A172 (cell line): ENCODE measurements around the gene CTSO.

DNA sequence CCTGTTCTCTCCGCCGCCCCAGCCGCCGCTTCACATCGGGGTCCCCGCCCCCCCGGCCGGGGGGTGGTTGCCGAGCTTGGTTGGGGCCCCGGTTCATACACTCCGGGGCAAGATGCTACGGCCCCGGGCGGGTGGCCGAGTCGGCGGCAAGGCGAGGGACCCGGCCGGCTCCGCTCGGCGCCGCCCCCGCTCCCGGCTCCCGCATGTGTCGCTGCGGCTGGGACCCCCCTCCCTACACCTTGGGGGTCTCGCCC, 525 bp downstream of the FBXW7 start:
- RAMPAGE, long total RNA, result no peak

- RAMPAGE, long total RNA, result no peak
Observed at GRCh38 chr4:152665497-152666641, 13.9 kb downstream of the TMEM154 start.

DNA sequence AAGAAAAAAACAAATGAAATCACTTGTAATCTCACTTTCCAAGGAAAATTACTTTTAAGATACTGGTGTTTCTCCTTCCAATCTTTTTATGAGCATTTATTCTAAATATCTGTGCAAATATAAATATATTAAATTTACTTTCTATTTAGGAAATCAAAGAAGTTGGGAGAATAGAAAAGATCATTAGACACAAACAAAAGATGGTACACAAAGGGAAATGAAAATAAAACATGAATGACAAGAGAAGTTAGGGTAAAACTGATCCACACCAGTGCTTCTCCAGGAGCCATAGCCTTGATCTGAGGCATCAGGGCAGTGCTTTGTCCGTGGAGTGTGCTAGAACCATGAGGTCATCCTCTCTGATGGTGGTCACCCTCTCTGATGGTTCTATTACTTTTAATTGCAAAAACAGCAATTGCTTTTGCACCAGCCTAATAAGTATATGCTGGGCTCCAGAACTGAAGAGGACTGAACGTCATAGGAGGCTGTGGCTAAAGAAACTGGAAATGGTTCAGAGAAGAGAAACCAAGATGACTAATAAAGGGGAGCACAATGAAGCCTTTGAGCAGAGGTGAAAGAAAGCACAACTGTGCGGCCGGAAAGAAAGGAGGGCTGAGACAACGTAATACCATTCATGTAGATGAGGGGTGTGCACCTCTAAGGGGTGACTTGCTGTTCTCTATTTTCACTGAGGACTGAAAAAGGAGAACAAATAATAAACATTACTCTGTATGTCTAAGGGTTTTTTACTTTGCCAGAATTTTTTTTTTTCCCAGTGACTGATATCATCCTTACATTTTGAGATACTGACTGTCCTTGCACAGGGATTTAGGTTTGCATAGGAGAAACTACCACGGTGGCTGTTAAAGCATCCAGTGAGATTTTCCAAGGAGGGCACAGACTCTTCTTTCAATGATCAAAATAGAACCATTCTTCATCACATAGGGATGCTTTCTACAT, 17.0 kb upstream of the TMEM154 start:
- RAMPAGE, long total RNA, result no peak

DNA sequence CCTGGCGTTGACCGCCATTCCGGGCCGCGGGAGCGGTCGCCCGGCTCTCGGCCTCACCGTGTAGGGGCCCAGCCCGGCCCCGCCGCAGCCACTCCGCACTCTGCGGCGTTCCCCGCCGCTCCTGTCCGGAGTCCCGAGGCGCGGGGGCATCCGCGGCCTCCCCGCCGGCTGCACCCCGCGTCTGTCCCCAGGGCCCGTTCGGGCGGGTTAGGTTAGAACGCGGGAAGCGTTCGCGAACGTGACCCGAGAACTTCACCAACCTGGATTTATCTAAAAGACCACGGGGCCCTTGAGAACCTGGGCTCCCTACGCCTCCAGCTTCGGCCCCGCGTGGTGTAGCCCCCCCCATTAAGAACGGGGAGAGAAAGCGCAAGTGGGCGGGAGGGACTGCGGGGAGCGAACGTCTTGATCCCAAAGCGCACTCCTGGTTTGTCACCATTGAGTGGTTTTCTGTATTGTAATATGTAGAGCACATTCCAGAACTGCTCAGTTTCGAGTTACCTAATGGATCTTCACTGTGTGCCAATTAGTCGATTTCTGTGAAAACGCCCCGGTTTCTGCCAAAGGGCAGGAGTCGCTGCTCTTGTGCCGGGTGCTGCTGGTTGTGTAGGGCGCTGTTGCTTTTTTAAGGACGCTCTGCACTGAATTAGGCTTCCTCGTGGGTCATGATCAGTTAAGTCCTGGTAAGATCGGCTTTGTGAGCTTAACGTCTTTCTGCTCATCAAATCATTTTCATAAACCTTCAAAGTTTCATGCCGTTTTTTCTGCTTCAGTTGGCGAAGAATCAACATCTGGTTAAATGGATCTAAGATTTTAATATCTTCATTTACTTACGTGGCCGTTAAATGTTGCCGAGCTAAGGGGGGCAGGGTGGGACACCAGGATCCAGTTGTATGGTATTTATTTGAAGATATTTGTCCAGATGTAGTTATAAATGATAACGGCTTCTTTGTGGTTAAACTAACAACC, 620 bp downstream of the MND1 start:
- RAMPAGE, long total RNA, result no peak

- RAMPAGE, long total RNA, result no peak
Observed at GRCh38 chr4:153521578-153521860, 55.4 kb downstream of the TMEM131L start.

- RAMPAGE, long total RNA, result no peak
Observed at GRCh38 chr4:153553506-153554156, 87.5 kb downstream of the TMEM131L start.

DNA sequence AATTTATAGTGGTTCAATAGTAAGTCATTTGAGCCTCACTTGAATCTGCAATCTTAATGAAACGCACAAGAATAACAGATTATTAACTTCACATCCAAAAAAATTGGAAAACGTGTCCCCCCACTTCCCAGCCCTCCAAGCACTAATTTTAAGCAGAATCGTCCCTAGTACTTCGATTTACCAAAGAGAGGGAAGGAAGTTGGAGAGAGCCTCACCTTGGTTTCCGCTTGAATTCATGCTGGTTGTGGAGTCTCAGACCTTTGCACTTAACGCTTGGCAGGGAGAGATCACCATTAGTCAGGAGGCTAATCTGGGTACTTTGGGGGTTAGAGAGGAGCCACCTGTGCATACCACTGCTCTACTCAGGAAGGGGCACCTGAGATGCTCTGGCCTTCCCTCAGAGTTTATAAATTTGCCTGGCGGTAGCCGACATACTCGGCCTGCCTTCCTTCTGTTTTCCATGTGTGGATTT, 104.0 kb downstream of the TMEM131L start:
- RAMPAGE, long total RNA, result no peak

GRCh38 chr4:153639878-153640474, 44.1 kb upstream of the TLR2 start:
- RAMPAGE, long total RNA, result no peak

GRCh38 chr4:153759077-153759804, 583 bp downstream of the RNF175 start:
- RAMPAGE, long total RNA, result no peak

- RAMPAGE, long total RNA, result no peak
Observed at GRCh38 chr4:154043750-154044294, 254.9 kb upstream of the SFRP2 start.

DNA sequence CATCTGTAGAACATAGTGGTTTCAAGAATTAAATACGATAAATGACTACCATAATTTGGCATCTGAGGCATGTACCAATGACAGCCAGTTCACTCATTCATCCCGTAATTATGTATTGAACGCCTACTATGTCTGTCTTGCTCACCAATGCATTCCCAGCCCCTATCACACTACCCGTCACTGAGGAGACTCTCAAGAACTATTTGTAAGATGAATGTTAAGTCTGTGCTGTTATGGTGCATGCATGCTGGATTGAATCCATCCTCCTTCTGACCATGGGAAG, 1.9 kb upstream of the FGB start:
- RAMPAGE, long total RNA, result no peak

DNA sequence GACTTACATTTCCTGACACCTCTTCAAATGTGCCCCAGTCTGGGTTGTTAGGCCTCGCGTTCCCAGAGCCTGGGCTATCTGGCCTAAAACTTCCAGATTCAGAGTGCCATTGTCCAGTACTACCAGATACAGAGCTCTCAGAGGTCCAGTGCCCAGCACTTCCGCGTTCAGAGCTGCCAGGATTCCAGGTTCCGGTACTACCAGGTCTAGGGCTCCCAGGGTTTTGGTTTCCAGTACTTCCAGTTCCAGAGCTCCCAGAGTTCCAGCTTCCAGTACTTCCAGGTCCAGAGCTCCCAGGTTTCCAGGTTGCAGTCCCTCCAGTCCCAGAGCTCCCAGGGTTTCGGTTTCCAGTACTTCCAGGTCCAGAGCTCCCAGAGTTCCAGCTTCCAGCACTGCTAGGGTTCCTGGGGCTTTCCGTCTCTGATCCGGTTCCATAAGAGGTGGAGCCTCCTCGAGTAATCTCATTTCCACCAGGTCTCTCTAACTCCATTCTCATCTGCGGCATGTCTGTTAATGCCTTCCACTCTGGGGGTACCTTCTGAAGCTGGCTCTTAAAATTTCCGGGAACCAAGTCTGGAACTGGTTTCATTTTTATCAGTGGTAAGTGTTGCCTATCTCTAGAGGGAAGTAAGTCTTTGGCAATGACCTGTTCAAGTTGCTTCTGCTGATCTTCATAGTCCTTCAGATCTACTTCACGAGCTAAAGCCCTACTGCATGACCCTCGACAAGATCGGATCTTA, 4.2 kb downstream of the FGA start:
- RAMPAGE, long total RNA, result no peak

DNA sequence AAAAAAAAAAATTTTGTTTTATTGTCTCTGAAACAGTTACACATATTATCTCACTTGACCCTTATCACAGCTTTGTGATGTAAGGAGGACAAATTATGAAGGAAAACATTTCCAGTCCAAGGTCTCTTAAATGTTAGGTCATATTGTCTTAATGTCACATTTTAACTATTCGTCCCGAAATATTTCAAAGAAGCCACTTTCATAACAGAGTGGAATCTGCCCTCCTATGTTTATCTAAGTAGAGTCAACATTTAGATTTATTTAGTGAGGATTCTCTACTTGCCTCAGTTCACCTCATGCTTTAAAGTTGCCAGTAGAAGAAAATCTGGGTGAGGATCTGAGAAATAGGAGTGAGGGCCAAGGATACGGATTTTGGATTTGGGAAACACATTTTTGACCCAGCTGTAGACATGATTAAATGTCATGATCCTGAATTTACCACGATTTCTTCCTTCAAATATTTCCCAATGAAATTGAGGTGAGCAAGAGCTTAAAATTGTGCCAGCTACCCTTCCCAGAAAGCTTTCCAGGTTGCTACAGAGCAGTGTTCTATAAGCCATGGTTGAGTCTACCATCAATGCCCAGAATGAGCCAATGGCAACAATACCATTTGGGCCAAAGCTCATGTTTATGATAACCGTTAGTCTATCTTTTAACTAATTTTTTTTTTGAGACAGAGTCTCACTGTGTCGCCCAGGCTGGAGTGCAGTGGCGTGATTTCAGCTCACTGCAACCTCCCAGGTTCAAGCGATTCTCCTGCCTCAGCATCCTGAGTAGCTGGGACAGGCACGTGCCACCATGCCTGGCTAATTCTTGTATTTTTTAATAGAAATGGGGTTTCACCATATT, 7.7 kb upstream of the FGA start:
- RAMPAGE, long total RNA, result no peak

DNA sequence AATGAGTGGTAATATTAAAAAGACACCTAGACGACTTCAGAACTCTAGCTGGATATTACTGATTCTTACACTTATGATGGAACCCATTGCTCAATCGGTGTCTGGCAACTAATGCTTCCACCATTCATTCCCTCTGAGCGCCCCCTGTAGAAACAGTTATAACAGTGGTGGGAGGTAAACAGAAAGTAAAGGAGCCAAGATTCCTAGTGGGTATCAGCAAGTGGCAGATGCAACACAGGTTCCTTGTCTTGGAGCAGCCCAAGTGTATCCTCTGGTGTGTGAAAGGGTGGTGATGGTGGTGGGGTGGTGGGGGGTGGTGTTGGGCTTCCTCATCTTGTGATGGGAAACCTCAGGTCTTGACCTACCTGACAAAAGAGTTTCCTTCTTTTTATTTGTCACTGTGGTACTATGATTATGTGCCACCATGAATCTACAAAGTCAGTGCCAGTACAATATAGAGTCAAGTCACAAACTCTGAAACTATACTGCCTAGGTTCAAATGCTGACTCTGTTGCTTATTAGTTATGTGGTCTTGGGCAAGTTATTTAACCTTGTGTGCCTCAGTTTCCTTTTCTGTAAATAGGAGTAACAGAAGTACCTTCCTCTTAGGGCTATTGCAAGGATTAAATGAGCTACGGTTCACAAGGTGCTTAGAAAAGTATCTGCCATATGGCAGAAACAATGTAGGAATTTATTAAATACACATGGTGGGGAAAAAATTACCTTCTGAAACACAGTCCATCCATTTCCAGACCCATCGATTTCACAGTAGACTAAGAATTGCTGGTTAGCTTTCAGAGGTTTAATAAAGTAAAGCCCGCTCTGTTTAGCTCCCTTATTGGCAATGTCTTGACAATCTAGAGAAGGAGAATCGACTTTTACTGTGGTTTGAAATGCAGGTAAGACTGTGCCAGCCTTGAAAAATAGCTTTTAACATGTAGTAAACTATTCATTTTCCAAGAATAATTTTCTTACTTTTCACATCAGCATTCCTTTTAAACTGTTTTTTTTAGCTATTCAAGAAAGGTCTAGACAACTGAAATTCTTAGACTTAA, 3.2 kb downstream of the FGG start:
- RAMPAGE, long total RNA, result no peak

GRCh38 chr4:154610372-154611107, 1.9 kb downstream of the FGG start:
- RAMPAGE, long total RNA, result no peak

DNA sequence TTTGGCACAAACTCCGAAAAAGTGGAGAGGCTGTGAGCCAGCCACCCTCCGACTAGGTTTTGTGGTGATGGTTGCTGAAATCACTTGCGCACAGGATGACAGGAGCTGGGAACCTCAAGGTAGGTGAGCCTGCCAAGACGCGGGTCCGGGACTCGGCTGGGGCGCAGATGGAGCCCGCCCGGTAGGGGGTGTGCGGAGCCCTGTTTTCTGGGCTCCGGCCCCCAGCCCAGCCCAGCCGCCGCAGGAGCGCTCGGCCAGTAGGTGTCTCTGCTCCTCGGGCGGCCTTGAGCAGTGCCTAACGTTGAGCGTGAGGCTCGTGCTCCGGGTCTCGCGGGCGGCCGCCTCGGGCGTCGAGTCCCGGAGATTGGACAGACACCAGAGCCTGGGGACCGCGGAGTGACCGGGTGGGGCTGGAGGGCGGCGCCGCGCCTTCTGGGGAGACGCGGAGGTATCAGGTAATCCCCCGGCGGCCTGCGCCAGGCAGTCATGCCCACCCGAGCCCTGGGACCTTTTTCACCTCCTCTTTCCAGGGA, 14.3 kb upstream of the FGG start:
- RAMPAGE, long total RNA, result no peak

DNA sequence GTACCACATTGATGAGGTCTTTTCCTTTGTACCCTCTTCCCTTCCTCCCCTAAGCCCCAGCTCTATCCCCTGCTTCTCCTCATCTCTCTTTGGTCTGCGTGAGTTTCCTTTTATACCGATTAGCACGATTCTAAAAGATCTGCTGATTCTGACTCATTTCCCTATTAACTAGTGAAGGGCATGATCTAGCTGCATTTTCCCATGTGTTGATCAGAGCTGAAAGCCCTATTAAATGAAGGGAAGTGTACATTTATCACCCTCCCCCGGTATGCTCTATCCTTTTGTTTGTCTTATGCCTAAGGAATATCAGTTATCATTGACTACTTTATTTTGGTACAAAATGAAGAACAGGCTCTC, 181.7 kb upstream of the NPY2R start:
- RAMPAGE, long total RNA, result no peak

GRCh38 chr4:155352713-155353162, 24.0 kb downstream of the MAP9 start:
- RAMPAGE, long total RNA, result no peak

- RAMPAGE, long total RNA, result no peak
Observed at GRCh38 chr4:155854551-155854945, 11.5 kb downstream of the ASIC5 start.

DNA sequence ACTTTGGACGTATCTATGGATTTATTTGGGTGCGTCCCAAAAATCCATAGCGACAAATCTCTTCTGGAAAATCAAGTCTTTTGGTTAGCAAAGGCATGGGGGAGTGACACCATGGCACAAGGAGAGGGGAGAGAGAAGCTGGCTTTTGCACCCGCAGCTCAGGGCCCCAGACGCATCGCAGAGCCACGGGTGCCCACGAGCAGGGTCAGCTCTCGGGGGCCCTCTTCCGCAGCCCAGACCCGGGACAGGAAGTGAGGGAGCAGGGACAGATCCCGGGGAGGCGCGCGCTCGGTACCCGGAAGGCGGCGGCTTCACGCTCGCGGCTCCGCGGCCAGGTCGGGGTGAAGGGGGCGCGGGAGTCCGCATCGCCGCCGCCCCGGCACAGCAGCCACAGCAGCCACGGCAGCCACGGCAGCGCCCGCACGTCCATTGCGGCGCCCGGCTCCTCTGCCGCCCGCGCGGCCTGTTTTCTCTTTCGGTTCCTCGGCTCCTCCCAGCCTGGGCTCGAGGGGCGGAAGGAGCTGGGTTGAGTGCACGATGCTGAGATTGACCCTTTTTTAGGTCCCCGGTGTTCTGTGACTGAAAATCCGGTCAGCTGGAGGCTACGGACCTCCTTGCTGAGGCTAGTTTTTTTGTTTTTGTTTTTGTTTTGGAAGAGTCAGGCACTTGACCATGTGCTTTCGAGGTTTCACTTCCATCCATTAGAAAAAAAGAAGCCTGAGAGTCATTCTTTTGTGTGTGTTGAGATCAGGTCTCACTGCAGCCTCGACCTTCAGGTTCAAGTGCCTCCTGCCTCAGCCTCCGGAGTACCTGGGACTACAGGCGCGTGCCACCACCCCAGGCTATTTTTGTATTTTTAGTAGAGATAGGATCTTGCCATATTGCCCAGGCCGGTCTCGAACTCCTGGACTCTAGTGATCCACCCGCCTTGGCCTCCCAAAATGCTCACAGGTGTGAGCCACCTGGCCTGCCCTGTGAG, at the start of gene CTSO:
Gene CTSO (minus strand): TSS at position 449 of the 979 bp plus-strand sequence.
- RAMPAGE, long total RNA, result no peak